SUDHL5 (cell line): ENCODE data around the genes AMT, TRAIP and RBM6.

- PRO-cap: unidirectional peak, plus-strand start at chr3:49092984; bidirectional peak, plus-strand start at chr3:49093743, minus-strand start at chr3:49093451
Measured at GRCh38 chr3:49092783-49093918, 720 bp downstream of the QRICH1 start.

DNA sequence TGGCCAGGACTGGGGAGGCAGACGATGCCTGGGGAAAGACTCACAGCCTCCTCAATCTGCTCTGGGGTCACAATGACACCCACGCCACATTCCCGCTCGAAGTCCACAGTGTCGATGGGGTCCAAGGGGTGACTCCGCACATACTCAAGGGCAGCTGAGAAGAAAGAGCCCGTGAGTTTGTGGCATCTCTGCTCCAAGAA is 838 bp downstream of the QARS1 start:
- PRO-cap: no peak

DNA sequence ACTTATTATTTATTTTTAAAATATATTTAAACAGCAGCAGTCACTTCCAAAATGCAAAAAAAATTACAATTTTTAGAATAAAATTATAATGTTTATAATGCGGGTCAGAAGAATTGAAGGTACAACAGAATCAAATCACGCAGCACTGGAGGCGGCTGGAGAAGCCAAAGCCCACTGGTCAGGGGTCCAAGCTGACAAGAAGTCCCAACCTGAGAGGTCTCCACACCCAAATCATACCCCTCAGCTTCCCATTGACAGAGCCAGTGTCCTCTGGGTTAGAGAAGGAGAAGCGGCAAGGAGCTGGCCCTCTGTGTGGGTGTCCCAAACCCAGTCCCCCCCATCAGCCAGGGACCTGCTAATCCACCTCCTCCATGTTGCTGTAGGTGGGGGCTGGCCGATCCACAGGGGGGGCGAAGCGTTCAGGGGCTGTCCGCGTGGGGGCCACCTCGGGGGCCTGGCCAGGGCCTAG is 3.5 kb upstream of the QARS1 start:
- PRO-cap: no peak

GRCh38 chr3:49173216-49174038 is 2.0 kb downstream of the KLHDC8B start:
- PRO-cap: no peak

GRCh38 chr3:49277998-49278284 is 909 bp upstream of the C3orf62 start:
- PRO-cap: no peak

DNA sequence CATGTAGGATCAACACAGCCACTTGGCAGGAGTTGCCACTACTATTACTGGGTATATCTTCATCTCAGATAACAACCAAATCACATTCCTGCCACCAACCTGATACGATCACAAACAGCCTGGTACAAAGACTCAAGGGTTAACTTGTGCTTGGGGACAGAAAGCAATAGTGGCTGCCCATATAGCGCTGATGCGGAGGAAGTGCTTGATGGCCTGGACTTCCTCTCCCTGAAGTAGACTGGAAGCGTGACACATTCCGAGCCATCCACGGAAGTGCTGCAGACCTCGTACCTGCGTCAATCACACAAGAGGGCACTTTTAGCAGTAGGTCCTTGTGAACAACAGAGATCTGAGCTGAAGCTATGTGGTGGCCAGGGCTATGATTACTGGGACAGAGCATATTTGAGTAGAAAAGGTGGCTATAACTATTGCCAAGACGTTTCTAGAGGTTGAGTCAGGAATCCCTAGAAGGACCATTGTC is 17.3 kb upstream of the C3orf62 start:
- PRO-cap: no peak

- PRO-cap: no peak
Measured at GRCh38 chr3:49358385-49358583, 131 bp upstream of the GPX1 start.

- PRO-cap: no peak
Measured at GRCh38 chr3:49368186-49368696, 10.1 kb upstream of the GPX1 start.

- PRO-cap: no peak
Measured at GRCh38 chr3:49422269-49423215, at the start of gene AMT. TSS of gene AMT (minus strand) at chr3:49422473.

DNA sequence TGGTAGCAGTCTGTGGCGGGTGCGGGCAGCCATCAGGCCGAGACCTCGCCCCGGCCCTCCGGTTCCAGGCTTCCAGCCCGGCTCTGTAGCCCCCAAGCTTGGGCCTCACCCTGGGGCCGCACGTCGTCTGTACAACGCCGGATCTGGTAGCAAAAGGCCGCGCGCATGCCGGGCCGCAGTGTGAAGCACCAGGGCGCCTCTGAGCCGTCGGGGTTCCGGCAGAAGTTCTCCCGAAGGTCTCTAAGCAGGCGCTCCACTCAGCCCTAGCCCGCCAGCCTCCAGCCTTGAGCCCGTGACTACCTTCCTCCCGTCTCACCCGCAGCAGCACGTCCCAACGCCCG is 3.4 kb downstream of the MST1 start:
- PRO-cap: no peak

DNA sequence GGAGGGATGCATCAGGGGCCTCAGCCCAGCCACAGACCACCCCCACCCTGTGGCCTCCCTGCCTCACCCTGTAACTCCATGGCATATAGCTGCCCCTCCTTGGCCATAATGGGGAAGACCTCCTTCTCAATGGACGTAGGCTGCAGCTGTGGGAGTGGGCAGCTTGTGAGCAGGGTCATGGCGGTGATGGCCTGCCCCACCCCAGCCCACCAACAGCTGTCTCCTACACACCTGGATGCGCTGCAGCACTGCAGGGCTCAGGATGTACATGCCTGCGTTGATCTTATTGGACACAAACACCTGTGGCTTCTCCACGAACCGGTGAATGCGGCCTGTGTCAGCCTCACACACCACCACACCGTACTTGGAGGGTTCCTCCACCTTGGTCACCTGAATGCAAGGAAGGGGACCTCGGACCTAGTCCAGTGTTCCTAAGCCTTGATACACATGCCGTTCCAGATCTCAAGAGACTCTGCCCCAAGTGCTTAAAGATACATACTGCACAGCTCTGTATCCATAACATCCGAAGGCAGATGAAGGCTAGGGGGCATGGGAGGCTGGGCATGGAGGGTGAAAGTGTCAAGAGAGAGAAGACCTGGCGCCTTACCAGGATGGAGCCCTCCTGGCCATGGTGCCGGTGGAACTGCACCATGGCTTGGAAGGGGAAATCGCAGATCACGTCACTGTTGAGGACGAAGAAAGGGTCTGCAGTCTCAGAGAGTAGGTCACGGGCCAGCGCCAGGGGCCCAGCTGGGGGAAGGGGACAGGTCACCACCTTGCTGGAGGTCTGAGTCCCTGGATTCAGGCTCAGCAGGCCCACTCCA is 1.2 kb downstream of the GMPPB start:
- PRO-cap: no peak

DNA sequence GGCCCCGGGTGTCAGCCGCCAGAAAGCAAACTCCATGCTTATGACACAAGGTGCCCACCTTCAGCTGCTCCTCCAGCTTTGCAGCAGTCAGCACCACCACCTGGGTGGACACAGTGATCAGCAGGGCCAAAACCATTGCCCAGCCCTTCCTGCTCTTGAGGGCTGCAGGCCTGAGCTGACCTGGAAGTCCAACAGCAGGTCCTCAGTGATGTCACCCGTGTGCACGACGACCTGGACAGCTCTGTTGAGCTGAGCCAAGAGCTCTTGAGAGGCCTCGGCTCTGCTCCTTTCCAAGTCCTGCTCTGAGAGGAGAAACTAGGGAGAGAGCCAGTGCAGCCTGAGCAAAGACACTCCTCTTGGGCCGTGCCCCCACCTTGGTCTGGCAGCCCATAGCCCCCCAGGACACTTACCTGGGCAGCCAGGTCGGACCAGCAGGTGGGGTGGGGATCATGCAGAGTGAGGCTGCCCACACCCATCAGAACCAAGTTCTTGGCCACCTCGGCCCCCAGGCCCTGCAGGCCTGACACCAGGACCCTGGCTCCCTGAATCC is 609 bp downstream of the UBA7 start:
- PRO-cap: no peak

- PRO-cap: bidirectional peak, plus-strand start at chr3:49856763, minus-strand start at chr3:49856564
Measured at GRCh38 chr3:49856186-49857057, at the start of gene TRAIP. TSS of gene TRAIP (minus strand) at chr3:49856564.

DNA sequence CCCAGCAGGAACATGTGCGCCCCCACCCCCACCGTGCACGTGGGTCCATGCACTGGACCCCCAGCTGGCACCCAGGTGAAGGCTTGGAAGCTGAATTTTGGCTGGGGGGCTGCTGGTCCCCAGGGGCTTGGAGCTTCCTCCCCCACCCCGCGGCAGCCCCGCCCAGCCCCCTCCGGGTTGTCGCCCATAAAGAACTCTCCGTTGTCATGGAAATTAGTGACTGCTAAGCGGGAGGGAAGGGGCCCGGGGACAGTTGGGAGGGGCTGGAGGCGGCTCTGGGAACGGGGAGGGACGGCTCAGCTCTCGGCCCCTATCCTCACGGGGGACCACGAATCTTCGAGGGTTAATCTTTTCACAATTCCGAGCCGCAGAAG is 562 bp downstream of the CAMKV start:
- PRO-cap: no peak

DNA sequence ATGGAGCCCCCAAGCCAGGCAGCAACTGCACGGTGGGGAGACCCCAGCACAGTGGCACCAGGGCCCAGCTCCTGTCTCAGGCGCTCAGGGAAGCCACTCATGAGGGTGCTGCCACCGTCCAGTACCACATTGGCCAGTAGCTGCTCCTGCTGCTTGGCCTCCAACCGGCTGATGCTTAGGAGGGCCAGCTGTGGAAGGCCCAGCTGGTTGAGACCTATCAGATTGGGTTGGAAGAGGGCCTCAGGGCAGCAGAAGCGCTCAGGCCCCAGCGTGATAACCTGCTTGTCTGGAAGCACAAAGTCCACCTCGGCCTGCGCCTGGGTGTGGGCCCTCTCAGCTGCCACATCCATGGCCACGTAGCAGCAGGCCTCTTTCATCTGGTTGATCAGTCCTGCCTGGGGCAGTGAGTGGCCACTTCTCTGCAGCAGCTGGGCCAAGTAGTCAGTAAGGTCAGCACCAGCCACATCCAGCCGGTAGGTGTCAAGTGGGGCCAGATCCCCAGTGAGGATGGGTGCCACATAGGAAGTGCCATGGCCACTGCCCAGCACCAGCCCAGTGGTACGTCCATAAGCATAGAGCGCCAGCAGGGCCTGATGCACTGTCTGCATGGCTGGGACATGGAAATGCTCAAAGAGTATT is 3.9 kb upstream of the CAMKV start:
- PRO-cap: no peak

DNA sequence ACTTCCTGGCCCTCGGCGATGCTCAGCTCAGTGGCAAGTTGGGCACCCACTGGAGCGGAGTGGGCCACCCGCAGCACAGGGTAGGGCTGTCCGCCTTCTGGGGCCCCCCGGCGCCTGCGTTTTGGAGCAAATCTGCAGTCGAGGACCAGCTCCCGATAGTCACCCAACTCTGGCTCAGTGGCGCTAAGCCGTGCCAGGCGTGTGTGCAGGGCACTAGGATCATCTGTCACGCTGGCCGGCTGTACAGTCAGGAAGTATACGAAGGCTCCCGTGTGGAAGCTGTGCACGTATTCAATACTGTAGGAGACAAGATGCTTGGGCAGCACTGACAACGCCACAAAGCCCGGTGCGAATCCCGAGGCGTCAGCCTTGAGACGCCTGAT is 1.1 kb downstream of the MST1R start:
- PRO-cap: no peak

- PRO-cap: bidirectional peak, plus-strand start at chr3:49940155, minus-strand start at chr3:49939835; bidirectional peak, plus-strand start at chr3:49940492, minus-strand start at chr3:49940341
Measured at GRCh38 chr3:49939677-49940894, at the start of gene RBM6. TSS of gene RBM6 (plus strand) at chr3:49940150.

DNA sequence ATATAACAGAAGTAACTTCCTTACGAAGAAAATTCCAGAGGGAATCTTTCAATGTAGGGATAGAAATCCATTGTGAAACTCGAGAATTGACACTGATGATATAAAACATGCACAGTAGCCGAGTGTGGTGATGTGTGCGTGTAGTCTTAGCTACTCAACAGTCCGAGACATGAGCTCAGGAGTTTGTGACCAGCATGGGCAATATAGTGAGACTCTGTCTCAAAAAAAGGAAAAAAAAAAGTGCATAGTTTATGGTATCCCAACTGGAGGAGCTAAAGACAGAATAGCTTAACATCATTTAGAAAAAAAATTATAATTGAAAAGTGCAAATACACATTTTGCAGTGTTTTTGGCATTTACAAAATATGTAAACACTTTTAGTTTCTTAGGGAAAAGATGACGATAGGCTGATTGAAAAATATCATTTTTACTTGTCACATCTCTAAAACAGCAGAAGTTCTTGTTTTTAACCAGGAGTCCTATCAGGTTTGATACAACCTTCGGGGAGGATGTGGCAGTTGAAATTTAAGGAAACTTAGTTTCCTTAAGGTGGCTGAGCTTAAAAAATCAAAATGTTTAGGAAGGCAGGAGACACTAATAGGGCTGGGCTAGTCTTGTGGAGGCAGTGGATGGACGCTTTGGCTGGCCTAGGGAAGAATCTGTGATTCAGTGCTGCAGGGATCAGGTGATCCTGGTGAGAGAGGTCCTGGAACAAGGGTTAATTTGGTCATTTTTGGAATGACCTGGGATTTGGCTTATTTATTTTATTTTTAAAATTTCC is 43.5 kb downstream of the RBM6 start:
- PRO-cap: no peak

GRCh38 chr3:50159504-50160102 is 4.5 kb downstream of the SEMA3F start:
- PRO-cap: no peak

DNA sequence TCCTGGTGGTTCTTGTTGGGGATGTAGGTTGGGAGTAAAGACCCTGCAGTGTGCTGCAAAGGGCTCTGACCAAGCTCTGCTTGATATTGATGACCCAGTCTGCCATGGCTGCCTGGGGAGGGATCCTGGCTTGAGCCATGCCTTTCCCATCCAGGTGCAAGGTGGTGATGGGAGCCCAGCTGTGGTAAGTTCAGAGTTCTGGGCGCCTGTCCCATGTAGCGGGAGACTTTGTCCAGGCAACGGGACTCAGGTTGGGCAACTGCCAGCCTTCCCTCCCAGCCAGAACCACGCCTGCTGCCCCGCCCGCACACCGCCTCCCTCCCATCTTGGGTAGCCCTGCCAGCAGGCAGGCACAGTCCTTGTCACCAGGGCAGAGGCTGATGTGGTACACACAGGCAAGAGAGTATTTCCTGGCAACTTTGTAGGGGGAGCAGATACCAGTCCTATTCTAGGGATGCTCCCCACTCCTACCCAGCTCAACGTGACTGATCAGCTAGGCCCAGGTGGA is 2.7 kb downstream of the GNAI2 start:
- PRO-cap: no peak